HCT116 (cell line): Measurements from ENCODE around the genes NCMAP and RUNX3.

DNA sequence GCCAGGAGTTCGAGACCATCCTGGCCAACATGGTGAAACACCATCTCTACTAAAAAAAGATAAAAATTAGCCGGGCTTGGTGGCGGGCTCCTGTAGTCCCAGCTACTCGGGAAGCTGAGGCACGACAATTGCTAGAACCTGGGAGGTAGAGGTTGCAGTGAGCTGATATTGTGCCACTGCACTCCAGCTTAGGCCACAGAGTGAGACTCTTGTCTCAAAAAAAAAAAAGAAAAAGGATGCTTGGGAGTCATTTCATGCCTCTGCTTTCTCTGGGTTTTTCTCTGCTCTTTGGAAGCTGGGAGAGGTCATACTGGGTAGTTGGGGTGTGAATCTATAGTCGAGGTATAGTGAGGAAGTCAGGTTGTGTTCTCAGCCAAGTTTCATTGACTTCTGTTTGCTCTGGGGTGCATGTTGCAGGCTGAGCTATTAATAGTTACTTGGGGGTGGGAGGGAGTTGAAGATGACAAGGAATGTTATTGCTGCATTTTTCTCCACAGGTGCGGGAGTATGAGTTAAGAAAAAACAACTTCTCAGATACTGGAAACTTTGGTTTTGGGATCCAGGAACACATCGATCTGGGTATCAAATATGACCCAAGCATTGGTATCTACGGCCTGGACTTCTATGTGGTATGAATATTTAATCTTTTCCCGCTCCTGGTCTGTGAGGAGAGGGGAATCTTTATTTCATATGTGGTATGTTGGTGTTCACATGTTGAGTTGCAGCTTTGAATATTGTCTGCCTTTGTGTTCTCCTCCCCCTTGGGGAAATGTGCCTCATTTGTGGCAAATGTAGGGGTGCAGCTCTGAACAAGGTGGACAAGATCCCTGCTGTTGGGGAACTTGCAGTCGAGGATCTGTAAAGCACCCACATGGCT is 2.8 kb downstream of the RPL11 start:
- RRBS = no CpG with 5 or more reads among the region's 11 CpGs

DNA sequence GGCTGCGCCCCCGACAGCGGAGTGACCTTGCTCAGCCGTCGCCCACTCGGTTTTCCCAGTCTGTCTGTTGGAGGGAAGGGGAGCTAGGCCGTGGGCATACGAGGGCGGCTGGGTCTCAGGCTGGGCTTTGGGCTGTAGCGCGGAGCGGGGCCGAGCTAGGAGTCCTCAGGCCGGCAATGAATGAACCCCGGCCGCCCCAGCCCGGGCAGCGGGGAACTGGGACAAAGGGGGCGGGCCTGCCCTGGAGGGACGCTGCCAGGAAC is 262 bp downstream of the GALE start:
- RRBS = 3% methylated on average over 3 of the region's 20 CpGs

DNA sequence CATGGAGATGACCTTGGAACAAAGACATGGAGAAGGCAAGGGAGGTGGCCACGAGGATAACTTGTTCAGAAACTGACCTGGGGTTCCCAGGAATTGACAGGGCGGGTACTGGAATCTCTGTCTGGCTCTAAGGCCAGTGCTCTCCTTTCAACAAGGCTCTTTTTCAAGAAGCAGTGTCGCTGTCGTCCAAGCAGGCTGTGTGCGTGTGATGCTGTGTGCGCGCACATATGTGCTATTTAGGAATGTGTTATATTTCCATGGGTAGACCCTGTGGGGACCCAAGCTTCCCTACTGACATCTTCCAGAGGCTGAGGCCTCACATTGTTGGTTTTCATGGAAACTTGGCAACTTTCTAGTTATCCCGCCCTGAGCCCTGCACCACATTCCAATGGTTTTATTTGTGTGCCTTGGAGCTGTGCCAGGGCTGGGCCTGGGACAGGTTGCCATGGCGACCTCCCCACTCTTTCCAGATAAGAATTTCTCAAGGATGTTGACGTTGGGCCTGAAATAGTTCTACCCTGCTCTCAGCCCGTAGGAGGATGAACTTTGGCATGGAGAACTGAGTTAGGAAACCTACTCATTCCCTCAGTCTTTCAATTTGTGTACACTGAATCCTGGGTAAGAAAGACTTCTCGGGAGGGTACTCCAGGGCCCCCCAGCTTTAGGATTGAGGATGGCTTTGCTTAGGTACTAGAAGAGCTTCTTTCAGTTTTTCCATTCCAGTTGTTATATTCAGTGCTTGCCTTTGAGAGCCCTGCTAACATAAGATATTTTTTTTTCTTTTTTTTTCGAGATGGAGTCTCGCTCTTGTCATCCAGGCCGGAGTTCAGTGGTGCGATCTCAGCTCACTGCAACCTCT is 38.7 kb upstream of the SRSF10 start:
- RRBS = no CpG with 5 or more reads among the region's 16 CpGs

GRCh38 chr1:24118278-24119012 is 6.5 kb upstream of the MYOM3 start:
- RRBS = no CpG with 5 or more reads among the region's 9 CpGs

DNA sequence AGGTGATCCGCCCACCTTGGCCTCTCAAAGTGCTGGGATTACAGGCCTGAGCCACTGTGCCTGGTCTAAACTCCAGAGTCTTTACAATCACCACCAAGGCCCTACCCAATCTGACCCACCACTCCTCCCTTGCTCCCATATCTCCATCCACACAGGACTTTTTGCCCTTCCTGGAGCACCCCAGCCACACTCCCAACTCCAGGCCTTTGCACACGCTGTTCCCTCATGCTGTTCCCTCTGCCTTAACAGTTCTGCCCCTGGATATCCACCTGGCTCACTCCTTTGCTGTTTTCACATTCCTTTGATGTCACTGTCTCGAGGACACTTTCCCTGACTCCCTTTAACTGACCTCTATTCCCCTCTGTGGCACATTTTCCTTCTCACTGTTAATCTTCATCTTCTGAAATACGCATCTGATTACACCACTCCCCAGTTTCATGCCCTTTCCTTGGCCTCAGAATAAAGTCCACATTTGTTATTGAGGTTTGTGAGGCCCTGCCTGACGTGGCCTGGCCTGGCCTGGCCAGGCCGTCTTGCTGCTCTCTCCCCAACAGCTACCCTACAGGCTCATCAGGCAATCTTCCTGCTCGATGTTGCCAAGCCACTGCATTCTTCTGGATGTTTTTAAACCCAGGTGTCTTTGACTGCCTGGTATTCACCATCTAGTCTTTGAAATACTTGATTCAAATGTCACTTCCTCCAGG is 3.0 kb downstream of the IFNLR1 start:
- RRBS = no CpG with 5 or more reads among the region's 7 CpGs

- RRBS = 84% methylated on average over 3 of the region's 14 CpGs
Observed at GRCh38 chr1:24205900-24206508, 18.9 kb upstream of the IFNLR1 start.

DNA sequence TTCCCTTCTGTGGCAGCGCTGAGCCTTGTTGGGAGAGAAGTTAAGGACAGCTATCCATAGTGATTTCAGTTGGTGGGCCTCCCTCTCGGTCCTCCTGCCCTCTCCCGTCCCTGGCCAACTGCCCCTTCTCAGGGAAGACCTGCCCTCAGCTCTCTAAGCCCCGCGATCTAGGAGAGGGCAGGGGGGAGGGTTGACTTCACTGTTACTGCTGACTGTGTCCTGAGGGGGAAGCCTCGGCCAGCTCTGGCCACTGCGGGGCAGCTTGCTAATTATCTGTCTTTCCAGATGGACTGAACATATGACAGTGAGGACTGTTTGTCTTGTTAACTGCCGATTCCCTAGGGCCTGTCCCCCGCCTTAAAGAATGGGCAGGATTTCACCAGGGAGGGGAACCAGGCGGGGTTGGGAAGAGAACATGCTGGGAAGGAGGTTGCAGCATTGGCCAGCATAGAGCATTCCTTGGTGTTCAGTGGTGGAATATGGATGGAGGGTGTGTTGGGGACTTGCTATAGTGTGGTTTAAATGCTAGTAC is 22.8 kb downstream of the NIPAL3 start:
- RRBS = no CpG with 5 or more reads among the region's 10 CpGs

DNA sequence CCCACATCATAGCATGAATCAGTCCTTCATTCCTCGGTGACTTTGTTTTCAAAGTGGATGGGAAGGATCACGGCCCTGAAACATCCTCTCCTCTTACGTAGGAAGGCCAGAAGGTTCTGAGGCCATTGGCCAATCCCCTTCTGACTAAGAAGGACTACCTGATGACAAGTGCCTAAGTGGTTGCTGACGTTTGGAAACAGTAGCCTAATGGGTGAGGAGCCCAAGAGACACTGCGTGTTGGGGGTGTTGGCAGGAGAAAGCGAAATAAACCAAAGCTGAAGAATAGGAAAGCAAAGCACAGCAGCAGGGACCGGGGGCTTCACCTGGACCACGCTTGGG is 39.2 kb downstream of the NIPAL3 start:
- RRBS = no CpG with 5 or more reads among the region's 8 CpGs

DNA sequence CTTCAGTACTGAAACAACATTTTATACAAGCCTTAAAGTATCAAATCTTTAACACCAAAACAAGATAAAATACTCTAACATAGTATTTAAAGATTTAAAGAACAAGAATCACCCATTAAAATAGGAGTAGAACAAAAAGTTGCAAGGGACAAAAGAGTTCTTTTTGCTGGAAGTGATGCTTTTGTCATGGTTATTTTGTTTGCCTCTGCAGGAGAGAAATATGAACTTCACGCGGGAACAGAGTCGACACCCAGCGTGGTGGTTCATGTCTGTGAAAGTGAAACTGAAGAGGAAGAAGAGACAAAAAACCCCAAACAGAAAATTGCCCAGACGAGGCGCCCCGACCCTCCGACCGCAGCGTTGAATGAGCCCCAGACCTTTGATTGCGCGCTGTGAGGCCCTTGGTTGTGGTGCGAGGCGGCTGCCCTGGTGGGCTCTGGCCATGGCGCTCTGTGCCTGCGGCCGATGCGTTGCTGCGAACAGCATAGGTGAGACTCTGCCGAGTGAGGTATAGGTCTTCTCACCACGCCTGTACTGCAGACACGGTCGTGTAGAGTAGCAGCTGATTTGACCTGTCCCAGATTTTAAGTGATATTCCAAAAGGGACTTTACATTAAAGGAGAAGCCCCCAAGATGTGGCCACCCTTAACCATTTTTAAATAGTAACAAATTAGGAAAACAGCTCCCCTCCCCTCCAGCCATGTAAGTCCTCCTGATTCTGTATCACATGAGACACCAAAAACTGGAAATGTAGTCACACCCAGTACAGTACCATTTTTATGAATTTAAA is 20.8 kb upstream of the NCMAP start:
- RRBS = no CpG with 5 or more reads among the region's 23 CpGs

GRCh38 chr1:24555821-24556405 is at the start of gene NCMAP:
Gene NCMAP (plus strand): TSS chr1:24556087.
- RRBS = 6% methylated on average over 25 of the region's 53 CpGs

- RRBS = 1% methylated on average over 15 of the region's 57 CpGs
Observed at GRCh38 chr1:24643447-24644337, 590 bp downstream of the SRRM1 start.

GRCh38 chr1:24747961-24748522 is 2.8 kb downstream of the CLIC4 start:
- RRBS = no CpG with 5 or more reads among the region's 3 CpGs

DNA sequence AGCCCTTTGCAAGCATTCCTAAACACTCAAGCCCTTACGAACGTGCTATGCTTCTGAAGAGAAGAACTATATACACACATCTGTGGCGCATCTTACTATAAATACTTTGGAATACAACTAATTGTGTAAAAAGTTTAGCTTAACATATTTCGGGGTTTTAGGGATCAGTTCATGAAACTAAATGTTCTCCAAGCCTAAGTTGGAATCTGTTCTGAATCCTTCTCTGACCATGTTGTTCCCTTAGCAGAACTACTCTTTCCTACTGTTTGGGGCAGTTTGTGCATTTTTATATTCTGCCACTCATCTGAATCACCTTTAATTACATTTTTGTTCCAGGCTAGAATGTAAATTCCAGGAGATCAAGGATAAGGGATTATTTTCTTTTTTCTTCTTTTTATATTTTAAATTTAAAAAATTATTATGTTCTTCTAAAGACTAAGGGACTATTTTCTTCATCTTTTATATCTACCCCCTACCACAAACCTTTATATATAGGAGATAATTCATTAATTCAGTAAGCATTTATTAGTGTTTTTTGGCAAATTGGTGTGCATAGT is 25.9 kb downstream of the CLIC4 start:
- RRBS = no CpG with 5 or more reads among the region's 4 CpGs

GRCh38 chr1:24916626-24917092 is 13.4 kb downstream of the RUNX3 start:
- RRBS = no CpG with 5 or more reads among the region's 8 CpGs

GRCh38 chr1:24930205-24930334 is at the start of gene RUNX3:
Gene RUNX3 (minus strand): TSS chr1:24930276.
- RRBS = 0% methylated on average over 4 of the region's 20 CpGs

DNA sequence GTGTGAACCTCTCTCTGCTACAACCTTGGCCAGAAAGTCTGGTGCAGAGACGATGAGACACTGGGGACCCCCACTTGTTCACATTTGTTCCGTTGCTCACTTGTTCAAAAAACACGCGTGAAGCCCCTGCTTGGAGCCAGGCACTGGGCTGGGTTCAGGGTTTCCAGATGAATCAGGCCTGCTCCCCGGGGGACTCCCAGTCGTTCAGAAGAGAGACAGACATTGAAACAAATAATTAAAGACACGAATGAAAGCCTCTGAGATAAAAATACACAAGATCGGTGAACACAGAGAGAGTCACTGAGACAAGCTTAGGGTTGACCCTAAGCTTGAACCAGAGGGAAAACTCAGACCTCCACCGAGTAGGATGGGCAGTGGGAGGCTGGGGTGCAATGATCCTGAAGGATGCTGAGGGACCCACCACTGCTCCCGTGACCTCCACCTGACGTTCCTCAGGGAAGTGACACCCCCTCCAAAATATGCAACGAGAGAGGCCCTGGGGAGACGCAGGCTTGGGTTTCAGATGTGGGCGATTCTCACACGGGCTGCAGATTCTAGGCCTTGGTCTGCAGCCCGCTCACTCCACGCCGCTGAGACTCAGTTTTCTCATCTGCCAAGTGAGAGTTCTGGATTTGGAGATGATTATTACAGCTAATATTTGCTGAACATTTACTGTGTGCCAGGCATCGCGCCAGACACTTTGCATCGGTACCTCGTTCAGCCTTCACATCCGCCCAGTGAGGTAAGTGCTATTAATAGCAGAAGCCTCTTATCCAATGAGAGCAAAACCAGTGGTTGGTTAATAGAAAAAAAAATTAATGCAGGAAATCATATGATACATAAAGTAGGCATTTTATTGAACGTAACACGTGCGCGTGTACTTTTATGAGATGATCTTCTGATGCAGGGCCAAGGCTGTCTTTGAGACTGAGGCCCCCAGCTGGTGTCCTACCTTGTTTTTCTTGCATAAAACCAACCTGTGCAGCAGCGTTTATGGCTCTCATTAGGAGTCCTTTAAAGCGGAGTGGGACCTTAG is 101.9 kb upstream of the RUNX3 start:
- RRBS = no CpG with 5 or more reads among the region's 29 CpGs

- RRBS = 2% methylated on average over 46 of the region's 101 CpGs
Observed at GRCh38 chr1:25246392-25247254, 631 bp downstream of the RSRP1 start.

DNA sequence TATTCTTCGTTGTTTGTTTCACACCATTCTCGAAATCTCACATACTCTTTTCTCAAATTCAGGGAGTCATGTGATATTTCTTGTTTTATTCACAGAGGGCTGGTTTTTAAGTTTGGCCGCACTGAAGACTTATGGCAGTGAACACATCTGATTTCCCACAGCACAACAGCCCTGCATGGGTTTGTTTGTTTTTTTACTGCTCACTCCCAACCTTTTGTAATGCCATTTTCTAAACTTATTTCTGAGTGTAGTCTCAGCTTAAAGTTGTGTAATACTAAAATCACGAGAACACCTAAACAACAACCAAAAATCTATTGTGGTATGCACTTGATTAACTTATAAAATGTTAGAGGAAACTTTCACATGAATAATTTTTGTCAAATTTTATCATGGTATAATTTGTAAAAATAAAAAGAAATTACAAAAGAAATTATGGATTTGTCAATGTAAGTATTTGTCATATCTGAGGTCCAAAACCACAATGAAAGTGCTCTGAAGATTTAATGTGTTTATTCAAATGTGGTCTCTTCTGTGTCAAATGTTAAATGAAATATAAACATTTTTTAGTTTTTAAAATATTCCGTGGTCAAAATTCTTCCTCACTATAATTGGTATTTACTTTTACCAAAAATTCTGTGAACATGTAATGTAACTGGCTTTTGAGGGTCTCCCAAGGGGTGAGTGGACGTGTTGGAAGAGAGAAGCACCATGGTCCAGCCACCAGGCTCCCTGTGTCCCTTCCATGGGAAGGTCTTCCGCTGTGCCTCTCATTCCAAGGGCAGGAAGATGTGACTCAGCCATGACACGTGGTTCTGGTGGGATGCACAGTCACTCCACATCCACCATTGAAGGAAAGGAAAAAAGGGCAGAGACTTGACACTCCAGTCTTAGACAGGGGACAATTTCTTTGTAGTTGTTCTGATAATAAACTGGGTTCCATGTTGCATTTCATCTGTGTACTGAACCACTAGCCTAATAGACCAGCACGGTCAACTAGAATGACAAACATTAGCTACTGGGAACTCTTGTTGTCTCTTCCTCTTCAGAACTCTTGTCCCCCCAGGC is 22.8 kb downstream of the TMEM50A start:
- RRBS = no CpG with 5 or more reads among the region's 9 CpGs

DNA sequence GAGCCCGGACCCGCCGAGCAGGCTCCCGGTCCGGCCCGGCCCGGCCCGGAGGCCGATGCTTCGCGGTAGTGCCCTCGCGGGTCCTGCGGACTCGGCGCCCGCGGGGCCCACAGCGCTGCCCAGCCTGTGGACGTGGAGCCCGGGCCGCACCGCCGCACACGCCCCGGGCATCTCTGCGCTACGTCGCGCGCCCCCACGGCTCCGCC is 772 bp upstream of the MACO1 start:
- RRBS = 1% methylated on average over 17 of the region's 33 CpGs

DNA sequence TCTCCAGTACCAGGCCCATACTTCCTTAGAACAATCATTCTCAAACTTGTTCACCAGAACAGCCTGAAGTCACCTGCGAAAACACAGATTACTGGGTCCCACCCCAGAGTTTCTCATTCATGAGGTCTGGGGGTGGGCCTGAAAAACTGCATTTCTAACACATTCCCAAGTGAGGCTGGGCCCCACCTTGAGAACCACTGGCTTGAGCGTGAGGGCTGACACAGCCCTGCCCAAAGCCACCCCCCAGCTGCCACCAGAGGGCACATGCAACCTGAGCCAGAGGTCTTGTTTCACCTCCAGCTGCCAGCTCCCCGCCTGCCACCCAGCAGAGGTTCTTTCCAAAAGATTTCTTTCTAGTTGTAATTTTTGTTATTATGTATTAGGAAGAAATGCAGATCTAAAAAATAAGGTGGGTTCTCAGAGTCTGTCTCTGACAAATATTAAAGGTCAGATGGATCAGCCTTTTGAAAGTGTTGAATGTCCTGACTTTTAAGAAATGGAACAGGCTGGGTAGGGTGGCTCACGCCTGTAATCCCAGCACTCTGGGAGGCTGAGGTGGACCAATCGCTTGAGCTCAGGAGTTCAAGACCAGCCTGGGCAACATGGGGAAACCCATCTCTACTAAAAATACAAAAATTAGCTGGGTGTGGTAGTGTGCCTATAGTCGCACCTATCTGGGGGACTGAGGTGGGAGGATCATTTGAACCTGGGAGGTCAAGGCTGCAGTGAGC is 39.5 kb upstream of the LDLRAP1 start:
- RRBS = no CpG with 5 or more reads among the region's 6 CpGs